Fibroblast of villous mesenchyme (primary cell): ENCODE data around the gene PAPPA2.

DNA sequence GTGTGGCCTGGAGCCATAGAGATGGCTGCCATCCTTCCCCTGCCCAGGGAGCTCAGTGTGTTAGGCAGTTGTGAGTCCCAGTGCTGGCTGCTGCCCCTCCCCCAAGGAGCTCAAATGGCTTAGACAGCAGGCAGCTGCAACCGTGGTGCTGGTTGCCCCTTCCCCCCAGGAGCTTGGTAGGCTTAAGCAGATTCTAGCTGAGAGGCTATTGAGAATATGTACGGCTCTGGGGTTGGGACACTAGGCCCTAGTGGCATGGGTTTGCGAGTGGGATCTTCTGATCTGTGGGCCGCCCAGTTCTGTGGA is 28.0 kb upstream of the RABGAP1L start:
- CAGE, long polyA plus RNA = no peak

DNA sequence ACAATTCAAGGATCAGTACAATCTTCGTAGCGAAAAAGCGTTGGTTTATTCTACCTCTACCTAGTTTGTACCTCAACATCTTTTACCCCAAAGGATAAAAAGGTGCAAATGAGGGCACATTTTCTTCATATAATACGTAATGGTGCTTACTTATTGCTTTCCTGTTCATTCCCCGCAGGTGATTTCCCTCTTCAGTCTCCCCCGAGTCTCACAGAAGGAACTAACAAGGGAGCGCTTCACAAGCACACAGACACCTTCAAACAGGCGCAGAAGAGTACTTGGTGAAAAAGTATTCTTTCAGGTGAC is 630 bp upstream of the RABGAP1L start:
- CAGE, long polyA plus RNA = no peak

DNA sequence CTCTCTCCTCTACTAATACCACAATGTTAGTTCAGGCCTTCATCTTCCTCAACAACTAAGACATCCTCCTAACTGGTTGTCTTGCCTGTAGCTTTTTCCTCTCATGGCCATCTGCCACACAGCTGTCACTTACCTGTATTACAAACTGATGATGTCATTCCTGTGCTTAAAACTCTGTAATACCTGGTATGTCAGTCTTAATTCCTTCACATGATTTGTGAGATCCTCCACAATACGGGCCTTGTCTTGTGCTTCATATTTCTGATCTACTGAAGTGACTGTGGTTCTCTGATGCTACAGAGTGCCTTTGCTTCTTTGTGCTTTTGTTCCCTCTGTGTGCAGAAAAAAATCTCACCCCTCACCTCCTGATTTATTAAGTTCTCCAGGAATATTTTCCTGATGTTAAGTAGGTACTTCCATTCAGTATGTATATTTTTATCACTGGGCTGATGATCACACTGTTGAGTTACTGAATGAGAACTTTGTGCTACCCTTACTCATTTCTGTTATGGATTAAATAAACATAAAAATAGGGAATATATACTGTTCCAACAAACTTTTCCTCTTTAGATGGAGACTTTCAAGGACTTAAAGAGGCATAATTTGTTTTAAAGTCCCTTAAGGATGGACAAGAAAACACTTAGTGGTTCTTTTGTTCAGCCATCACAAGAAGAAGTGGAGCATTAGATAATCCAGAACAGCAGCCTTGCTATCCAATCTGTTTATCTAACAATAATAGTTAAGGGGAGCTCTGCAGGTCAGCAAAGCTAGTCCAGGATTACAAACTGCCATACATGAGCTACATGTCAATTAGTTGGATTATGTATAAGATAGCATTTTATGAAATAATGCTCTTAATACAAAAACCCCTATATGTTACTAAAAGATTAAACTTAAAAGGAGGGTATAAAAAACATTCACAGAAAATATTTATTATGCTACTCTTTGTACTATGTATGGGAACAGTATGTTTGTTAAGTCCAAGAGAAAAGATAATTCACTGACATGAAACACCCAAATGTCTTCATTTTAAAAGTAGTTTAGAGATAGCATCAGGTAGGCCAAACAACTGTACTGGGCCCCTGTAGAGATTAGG is 9.4 kb downstream of the MRPS14 start:
- CAGE, long polyA plus RNA = no peak

DNA sequence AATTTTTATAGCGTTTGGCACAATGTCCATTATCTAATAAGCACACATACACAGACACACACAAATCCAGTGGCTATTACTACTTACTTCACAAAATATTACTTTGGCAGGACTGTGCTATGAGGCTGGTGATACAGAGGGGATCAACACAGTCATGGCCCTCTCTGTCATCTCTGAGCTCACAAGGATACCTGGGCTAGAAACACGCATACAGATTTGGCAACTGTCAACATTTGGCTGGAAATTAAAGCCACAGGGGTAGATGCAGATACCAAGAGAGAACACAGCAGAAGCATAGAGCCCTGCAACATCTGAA is 4.1 kb downstream of the TNN start:
- CAGE, long polyA plus RNA = no peak

DNA sequence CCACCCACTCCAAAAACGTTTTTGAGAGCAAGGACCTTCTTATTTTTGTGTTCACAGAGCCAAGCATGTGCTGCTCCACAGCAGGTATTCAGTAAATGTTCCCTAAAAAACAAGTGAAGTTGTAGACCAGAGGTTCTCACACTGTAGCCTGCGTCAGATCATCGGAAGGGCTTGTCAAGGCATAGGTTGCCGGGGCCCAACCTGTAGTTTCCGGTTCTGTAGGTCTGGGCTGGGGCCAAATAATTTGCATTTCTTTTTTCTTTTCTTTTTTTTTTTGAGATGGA is 50.3 kb downstream of the KIAA0040 start:
- CAGE, long polyA plus RNA = no peak

DNA sequence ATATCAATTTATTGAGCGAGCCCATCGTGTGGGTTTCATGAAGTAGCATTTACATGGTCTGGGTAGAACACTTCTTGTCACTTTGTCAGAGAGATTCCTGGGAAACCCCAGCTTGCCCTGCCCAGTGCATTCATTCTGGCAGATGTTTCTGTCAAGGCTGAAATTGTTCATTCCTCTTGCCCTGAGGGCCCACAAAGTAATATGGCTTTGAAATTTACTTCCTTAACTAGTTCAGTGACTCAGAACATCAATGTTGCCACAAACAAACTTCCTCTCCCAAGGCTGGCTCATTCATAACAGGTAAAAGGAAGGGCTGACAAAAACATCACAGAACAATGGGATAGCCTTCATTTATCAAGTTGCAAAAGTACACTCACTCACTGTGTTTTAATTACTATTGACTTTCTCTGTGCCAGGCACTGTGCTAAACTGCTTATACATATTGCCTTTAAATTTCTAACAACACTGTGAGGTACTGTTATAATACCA is 5.0 kb upstream of the KIAA0040 start:
- CAGE, long polyA plus RNA = no peak

- CAGE, long polyA plus RNA = no peak
Observed at GRCh38 chr1:175317578-175318288, 125.2 kb upstream of the KIAA0040 start.

DNA sequence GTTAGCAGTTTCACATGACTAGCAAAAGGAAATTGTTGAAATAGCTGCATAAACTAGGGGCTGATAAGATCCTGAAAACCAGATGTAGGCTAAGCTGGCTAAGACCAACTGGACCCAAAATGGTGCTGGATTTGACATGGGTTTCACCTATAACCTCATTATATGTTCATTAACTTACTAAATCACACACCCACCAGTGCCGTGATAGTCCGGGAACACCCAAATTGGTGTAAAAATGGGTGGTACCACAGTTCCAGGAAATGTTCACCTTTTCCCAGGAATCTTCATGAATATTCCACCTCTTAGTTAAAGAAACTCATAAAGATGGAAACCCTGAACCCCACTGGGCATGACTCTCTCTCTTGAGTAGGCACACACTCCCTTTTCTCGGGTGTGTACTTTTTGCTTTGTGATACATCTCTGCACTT is at the start of gene PAPPA2:
PAPPA2 (plus strand) TSS at position 350 of the 428 bp plus-strand sequence.
- CAGE, long polyA plus RNA = no peak

DNA sequence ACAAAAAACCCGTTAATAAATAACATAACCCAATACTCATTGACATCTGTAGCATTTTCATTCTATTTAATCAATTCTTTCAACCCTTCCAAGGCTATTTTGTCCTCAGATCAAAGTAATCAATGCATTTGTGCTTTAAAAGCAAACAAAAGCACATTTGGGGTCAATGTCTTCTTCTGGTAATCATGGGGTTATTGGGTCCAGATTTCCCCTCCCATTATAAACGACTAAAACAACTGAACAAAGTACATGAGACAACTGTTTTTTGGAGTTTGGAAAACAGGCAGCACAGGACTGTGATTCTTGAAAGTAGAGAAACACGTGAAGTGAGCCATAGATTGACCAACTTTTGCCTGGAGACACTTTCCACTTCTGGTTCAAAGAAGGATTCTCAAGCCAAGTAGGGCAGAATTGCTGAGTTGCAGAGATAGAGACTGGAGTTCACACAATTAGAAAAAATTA is 42.2 kb downstream of the PAPPA2 start:
- CAGE, long polyA plus RNA = no peak

DNA sequence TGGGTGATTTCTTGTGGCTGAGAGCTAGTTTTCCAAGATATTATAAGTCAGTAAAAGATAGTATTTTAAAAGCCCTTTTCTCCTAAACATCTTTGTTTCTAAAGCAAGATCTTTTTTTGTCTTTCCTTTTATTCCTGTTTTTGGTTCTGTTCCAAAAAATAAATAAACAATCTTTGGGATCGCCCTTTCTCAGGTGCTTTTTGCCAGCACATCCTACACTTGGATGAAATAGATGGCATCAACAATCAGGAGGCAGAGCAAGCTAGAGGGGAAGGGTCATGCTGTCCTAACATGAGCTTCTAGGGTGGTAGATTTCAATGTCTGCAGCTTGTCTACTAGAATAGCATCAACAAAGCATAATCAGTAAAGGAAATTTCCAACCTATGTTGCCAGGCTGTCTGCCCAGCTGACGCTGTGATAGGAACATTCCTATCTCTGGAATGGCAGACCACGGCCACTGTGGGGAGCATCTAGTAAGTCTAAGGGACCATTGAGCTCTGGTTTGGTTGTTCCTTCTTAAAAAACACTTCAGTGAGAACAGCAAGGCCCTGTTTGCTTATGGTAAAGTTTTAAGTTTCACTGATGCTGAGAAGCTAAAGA is 206.7 kb downstream of the PAPPA2 start:
- CAGE, long polyA plus RNA = no peak

DNA sequence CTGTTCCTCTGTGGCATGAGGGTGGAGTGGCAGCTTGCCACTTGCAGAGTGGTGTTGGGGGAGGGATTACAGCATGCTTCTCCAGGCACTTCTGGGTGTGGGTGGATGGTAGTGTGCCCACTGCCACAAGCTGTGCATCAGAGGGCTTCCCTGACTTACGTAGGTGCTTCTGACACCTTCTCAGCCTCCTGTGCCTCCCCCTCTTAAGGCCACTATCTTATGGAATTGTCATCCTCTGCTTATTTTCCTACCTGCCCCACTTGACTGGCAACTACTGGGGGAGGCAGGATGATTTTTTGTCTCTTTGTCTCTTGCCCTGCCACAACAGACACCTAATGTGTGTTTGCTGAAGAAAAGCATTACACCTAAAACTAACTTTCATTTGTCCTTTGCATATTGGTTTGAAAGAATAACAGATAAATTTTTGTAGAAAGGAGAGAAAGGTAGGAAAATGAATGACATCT is 229.7 kb downstream of the PAPPA2 start:
- CAGE, long polyA plus RNA = no peak

DNA sequence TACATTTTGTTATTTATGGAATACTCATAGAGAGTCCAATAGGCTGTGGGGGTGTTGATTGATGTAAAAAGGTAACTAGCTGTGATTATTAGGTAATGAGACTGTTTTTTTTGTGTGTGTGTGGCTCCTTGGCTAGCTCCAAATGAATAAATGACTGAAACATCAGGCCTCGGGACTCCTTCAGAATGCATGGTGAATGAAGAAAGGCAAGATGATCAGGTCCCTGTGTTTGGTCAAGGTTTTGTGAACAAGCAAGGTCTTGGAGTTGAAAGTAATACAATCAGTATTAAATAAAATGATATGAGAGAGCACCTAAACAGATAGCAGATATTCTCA is 128.6 kb downstream of the SEC16B start:
- CAGE, long polyA plus RNA = no peak

- CAGE, long polyA plus RNA = no peak
Observed at GRCh38 chr1:178086076-178086869, 7.6 kb upstream of the RASAL2 start.

GRCh38 chr1:178275649-178275848 is 181.6 kb downstream of the RASAL2 start:
- CAGE, long polyA plus RNA = no peak

- CAGE, long polyA plus RNA = no peak
Observed at GRCh38 chr1:178532365-178532728, 19.4 kb downstream of the TEX35 start.

DNA sequence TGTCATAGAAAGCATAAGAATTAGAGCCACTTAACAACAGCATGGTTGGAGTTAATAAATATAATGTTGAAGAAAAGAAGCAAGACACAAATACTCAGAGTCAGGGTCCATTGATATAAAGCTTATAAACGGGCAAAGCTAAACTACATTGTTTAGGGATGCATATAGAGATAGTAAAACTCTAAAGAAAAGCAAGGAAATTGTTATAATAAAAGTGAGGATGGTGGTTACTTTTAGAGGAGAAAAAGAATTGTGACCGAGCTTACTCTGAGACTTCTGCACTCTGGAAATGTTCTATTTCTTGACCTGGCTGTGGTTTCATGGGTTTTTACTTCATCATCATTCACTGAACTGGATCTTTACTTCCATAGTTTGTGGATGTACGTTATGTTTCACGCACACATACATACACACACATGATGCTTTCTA is 64.8 kb downstream of the TEX35 start:
- CAGE, long polyA plus RNA = no peak

- CAGE, long polyA plus RNA = no peak
Observed at GRCh38 chr1:178929051-178929546, 58.2 kb upstream of the ANGPTL1 start.

DNA sequence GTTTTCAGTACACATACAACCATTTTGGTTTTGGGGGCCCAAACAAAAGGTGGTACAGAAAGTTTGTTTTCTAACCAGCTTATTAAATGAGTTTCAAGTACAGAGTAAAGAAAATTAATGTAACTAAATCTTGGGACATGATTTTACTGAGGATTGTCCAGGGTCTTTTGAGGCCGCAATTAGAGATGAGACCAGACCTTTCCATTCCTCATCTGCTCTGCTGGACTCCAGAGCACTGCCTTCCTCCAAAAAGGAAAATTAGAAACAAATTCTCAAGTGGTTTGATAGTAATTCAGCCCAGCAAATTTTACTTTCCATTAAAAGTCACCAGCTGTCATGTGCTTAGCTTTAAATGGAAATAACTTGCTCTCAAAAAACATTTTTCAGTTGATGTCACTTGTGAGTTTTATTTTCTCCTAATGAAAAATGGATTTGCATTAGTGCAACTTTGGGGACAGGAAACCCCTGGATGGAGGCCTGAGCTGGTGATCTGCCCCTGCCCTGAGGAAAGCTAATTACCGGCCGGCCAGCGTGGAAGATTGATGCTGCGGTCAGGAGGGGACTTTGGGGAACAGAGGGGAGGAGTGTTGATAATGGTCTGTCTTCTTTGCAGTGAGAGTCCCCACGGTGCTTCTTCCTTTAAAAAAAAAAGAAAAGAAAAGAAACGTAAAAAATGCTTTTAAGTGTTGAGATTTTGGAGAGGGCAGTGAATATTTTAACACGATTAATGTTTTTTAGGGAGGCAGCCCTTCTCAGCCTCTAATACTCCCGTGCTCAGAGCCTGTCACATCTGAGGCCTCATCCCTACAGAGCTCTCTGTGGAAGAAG is 66.8 kb upstream of the ANGPTL1 start:
- CAGE, long polyA plus RNA = no peak

GRCh38 chr1:178952993-178953493 is 72.7 kb upstream of the FAM20B start:
- CAGE, long polyA plus RNA = no peak

GRCh38 chr1:179089732-179090345 is 8.0 kb downstream of the TOR3A start:
- CAGE, long polyA plus RNA = no peak